Camera-type eye (tissue), 1 donor: ENCODE measurements around a stretch of chr14.

- RAMPAGE, long total RNA: no peak
Observed at GRCh38 chr14:105860422-105861635, 334.4 kb downstream of the TMEM121 start.

GRCh38 chr14:105880724-105881141 lies 354.4 kb downstream of the TMEM121 start:
- RAMPAGE, long total RNA: no peak

GRCh38 chr14:105986706-105987289 lies 460.4 kb downstream of the TMEM121 start:
- RAMPAGE, long total RNA: no peak

DNA sequence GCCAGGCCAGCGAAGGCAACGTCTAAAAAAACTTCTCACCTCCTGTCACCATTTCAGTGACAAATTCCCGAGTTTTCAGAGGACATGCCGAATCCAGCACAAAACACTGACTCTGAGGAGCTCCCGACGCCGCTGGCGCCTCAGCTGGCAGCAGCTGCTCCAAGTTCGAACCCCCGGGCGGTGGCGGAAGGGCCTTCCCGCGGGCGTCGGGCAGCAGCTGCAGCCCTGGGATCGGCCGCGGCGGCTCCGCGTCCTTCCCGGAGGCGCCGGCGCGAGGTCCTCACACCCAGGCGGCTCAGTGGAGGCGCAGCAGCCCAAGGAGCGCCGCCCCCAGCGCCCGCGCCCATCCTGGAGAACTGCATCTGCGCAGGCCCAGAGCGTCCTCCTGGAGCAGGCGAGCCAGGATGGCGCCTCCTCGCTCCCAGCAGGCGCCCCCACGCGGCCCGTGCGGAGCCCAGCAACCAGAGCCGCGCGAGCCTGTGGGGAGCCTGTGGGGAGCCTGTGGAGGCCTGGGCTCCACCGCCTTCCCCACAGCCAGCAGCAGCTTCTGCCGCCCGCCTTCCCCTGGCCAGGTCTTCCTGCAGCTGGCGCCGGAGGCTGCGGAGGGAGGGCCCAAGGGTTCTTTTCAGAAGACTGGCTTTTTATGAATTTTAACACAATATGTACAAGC lies 872.5 kb downstream of the TMEM121 start:
- RAMPAGE, long total RNA: no peak

DNA sequence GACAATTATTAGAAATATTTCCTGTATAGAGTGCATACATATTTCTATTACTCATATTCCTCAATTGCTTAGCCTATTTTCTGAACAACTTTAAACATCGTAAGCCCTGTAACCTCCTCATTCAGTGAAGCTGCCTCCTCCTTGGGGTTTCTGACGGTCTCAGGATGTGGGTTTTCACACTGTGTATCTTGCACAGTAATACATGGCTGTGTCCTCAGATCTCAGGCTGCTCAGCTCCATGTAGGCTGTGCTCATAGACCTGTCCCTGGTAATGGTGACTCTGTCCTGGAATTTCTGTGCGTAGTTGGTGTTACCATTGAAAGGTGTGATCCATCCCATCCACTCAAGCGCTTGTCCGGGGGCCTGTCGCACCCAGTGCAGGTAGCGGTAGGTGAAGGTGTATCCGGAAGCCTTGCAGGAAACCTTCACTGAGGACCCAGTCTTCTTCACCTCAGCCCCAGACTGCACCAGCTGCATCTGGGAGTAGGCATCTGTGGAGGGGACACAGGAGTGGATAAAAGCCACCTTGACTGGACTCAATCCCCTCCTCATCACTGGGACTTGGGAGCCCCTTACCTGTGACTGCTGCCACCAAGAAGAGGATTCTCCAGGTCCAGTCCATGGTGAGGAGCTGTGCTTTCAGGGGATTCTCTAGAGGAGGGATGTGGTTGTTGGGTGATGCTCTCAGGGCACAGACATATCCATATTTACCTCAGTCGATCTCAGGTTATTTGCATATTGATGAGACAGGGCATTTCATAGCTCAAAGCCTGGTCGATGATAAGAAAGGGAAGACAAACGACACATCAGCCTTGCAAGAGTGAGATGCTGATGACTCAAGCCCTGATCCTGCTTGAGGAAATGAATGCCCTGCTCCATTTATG lies 980.7 kb downstream of the TMEM121 start:
- RAMPAGE, long total RNA: no peak